GM23248 (cell line): ENCODE measurements around a stretch of chr20.

DNA sequence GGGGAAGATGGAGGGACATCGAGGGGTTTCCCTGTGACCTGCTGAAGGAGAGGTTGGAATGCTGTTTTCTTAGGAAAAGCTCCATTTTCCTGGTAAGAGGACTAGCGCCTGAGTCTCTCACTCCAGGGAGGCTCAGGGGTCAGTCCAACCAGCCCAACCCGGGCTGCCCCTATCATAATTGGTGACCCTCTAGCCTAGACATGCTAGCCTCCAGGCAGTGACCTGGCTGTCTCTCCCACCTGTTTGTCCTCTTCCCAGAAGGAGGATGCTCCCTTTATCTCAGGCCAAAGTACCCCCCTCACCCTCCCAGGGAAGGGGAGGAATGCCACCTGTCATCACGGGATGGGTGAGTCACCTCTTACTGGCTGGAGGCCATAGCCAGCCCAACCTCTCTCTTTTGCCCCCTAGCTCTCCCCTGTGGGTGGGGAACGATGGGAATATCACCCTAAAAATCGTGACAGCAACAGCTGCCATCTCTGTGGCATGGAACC is 137.6 kb upstream of the PTPN1 start:
- RAMPAGE, long total RNA: no peak

DNA sequence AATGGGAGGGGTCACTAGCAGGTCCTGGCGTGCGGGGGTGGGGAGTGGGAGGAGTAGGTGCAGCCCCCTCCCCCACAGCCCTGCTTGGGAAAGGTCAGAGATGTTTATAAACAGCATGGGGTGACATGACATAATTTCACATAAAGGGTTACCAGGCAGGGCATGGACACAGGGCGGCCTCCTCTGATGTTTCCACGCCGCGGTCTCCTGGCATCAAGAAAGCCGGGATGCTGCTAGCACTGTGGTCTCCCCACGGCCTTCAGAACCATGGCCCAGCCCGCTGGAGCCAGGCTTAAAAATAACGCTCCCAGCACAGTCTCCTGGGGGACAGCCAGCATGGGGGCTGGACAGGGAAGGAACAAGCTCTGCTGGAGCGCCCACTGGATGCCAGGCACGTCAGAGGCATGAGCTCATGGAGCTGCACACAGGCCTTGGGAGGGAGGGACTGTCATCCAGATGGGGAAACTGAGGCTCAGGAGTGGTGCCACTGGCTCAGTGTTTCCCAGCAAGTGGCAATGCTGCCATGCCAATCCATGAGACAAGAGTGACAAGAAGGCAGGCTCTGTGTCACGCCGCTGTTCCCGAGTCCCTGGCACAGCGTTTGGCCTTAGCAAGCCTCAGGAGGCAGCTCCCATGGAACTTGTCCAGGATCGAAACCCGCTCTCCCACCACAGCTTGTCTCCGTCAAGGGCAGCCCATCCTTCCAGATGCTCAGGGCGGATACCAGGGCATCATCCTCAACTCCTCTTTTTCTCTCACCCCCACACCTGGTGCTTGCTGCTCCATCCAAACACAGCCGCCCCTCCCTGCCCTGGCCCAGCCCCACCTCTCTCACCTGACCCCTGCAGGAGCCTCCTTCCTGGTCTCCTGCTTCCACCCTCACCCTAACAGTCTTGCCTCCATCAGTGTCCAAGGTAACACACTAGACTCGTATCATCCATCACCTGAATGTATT is 110.8 kb upstream of the PTPN1 start:
- RAMPAGE, long total RNA: no peak

- RAMPAGE, long total RNA: no peak
Measured at GRCh38 chr20:50456170-50456568, 54.0 kb upstream of the PTPN1 start.

- RAMPAGE, long total RNA: no peak
Measured at GRCh38 chr20:50470369-50470843, 39.8 kb upstream of the PTPN1 start.

DNA sequence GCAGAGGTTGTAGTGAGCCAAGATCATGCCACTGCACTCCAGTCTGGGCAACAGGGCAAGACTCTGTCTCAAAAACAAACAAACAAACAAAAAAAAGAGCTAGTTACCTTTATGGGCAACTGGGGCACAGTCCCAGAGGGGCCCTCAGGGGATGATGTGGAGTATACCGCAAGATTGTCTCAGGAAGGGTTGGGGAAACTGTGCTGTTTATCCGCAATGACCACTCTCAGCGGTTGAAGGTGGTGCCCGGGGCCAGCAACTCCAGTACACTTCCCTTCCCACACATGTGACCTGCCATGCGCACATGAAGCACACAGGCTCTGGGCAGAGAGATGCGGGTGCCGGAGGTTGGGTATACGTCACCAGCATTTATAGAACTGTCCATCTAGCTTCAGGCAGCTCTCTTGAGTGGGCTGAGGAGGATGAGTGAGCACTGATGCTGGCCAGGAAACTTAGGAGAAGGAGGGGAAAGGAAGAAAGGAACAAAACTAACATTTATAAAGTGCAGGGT is 26.8 kb upstream of the PTPN1 start:
- RAMPAGE, long total RNA: no peak

GRCh38 chr20:50588008-50588548 is 77.9 kb downstream of the PTPN1 start:
- RAMPAGE, long total RNA: no peak

- RAMPAGE, long total RNA: no peak
Measured at GRCh38 chr20:50625964-50626281, 65.4 kb downstream of the RIPOR3 start.

GRCh38 chr20:50655166-50655974 is 36.0 kb downstream of the RIPOR3 start:
- RAMPAGE, long total RNA: no peak

DNA sequence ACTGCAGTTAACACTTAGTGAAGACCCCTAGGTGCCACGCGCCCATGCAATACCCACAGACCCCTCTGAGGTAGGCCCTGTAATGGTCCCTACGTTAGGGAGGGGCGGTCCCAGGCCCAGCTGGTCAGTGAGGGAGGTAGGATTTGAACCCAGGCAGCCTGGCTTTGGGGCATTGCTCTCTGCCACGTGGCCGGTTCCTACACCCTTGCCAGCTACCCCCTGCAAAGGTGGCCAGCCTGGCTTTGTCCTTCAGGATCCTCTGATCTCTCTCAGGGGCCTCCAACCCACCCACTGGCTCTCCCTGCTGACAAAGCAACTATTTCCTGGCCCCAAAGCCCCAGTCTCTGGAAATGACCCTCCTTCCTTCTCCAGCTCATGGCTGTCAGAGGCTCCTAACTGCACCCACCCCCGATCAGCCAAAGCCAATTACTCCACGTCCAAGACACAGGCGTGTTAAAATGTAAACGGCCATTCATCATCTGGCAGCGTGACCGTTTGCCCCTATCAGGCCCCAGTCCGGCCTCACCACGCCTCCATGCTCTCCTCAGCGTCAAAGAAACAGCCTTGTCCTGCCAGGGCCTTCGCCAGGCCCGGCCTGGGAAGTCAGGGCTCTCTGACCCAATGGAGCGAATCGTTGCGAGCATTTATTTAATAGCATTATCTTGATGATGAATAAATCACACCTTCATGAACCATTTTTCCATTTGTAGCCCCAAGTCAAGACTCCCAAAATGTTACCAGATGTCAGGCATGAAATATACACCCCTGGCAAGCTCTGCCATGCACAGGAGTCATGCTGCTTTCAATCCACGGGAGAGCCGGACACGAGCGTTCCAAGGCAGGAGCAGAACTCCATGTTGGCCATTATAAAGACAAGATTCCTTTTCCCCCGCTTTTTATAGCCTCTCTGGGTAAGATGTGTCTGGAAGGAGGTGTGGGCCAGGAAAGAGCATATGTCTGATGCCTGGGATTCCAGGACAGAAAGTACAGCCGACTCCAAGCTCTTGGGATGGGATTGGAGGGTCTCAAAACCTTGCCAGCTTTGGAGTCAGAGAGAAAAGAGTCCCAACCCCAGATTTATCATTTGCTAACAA is 17.8 kb downstream of the RIPOR3 start:
- RAMPAGE, long total RNA: no peak

DNA sequence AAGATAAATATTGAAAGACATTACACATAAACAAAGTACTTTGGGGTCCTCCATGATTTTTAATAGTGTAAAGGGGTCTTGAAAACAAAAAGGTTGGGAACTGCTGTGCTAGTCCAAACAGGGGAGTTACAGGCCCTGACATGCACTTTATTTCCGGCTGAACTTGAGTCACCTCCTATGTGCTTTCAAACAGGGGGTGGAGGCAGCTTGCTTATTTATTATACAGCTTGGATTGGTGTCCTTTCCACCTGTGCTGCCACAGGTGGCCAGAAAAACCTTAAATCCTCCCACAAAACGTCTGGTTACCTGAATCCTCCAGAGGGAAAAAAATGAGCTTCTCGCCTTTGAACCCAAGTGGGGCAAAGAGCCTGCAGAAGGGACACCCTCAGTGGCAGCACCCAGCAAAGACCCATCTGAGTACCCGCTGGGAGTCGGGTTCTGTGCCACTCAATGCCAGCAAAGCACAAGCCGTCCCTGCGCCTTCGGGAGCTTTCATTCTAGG is 1.7 kb upstream of the PARD6B start:
- RAMPAGE, long total RNA: no peak

DNA sequence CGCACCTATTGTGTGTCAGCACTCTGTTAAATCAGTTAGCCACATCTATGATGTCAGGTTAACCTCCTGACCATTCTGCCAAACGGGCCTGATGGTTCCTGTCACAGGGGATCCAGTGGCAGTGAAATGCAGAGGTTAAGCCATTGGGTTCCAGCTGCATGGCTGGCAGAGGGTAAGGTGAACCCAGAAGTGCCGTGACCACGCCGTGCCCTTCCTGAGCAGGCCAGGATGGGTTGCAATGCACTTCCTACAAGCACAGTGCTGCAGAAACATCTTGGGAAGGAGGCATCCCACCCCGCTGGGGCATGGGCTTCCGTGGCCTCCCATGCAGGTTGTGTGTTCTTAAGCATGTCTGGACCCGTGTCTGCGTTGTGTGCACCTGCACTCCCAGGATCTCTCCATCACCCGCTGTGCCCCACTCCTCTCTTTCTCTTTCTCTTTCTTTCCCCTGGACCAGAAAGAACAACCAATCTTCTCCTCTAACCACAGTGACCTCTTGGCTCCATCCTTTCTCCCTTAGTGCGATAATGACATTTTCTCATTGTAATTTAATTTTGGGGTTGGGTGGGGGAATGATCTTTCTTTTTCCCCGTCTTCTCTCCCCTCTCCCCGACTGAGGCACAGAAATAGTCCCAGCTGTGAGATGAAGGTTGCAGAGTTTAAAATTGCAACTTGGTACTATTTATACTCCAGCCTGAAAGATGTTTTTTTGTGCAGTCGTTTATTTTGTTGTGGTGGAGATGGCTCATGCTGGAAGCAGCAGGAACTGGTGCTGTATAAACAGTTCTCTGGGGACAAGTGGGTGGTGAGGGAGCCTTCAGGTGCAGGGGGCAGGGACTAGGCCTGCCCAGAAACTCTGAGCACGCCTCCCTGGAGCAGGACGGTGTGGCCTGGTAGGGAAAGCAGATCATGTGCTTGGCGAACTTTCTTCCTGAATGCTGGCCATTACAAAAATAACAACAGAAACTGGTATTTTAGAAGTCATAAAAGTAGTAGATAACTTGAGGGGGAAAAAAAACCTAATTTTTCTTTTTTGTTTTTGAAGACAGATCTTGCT is 20.5 kb downstream of the BCAS4 start:
- RAMPAGE, long total RNA: no peak

GRCh38 chr20:50870205-50871243 is 60.7 kb downstream of the ADNP start:
- RAMPAGE, long total RNA: no peak

GRCh38 chr20:50895420-50895922 is 35.8 kb downstream of the ADNP start:
- RAMPAGE, long total RNA: no peak

DNA sequence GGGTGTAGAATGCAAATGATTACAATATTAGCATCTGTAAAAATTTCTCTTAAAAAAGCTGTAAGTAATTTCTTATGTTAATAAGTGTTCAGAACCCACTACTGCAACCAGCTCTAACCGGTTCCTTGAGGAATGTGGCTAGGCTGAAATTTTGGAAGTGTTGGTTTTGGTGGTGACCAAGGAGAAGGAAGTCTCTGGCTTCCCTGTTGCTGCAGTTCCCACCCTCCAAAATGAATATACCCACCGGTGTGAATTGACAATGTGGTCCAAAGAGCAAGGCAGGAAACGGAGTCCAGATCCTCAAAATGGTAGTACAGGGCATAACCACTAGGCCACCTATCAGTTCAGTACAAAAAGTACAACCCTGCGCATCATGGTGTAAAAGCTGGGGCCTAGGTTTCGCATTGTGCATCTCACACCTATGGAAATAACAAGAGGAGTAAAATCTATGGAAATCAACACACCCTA is 2.8 kb downstream of the ADNP start:
- RAMPAGE, long total RNA: no peak

GRCh38 chr20:50947989-50948414 is 10.3 kb downstream of the DPM1 start:
- RAMPAGE, long total RNA: no peak

GRCh38 chr20:50957296-50958197 is 785 bp downstream of the DPM1 start:
- RAMPAGE, long total RNA: no peak

GRCh38 chr20:50982539-50982711 is 23.8 kb downstream of the MOCS3 start:
- RAMPAGE, long total RNA: no peak

DNA sequence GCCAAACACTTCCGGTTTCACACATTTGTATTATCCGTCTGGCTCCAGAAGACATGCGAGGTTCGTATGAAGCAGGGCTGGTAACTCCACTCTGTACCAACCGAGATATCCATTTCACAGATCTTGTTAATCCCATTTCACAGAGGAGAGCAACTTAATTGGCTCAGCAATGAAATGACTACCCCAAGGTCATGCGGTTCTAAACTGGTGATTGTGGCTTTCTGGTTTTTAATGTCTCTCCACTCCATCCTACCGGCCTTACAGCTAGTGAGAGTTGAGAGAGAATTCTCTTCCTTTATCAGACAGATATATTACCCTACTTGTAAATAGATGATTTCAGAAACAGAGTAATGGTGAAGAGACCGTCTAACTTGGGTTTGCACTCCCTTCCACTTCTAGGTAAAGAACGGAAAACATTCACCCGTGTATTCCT is 61.4 kb upstream of the KCNG1 start:
- RAMPAGE, long total RNA: no peak

DNA sequence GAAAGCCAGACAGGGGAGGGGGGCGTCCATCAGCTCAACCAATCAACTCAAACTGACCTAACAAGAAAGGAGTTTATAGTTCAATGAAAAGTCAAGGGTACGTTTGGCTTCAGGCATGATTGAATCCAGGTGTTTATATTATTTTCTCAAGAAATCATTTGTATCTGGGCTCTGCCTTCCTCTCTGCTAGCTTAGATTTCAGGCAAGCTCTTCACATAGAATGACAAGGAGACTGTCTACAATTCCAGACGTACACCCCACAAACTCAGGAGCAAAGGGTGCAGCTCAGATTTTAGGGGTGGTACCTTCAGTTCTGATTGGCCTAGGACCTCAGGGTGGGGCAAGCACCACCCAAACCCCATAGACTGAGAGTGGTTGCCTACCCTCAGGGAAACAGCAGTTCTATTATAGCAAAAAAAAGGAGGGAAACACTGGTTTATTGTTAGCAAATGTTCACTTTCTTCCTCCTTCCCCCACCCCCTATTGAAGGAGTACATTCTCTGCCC is 256.0 kb downstream of the NFATC2 start:
- RAMPAGE, long total RNA: no peak

DNA sequence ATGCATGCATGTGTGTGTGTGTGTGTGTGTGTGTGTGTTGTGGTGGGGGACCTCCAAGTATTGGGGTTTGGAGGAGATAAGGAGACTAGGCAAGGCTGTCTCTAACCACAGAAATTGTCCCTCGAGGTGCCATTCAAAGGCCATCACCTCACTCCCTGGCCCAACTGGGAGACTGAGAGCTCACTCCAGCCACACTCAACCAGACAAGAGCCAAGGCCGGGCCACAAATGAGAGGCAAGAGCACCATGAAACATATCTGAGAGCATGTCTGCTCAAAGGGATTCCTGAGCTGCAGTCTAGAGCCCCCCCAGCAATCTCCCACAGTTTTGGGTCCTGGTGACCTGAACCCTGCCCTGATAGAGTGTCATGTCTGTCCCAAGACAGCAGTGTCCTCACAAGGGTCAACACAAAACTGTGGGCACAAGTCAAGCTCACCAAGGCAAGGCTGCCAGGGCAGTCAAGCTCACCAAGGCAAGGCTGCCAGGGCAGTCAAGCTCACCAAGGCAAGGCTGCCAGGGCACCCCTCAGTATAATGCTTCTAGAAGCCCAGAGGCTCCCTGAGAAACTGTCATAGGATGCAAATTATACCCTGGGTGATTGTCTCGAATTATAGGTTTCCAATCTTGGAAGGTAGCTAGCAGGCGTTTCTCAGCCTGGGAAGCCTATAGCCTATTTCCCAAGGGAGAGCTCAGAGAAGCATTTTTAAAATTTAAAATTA is 108.6 kb downstream of the NFATC2 start:
- RAMPAGE, long total RNA: no peak